ENCODE results near the genes EXOSC6 and VAC14.

DNA sequence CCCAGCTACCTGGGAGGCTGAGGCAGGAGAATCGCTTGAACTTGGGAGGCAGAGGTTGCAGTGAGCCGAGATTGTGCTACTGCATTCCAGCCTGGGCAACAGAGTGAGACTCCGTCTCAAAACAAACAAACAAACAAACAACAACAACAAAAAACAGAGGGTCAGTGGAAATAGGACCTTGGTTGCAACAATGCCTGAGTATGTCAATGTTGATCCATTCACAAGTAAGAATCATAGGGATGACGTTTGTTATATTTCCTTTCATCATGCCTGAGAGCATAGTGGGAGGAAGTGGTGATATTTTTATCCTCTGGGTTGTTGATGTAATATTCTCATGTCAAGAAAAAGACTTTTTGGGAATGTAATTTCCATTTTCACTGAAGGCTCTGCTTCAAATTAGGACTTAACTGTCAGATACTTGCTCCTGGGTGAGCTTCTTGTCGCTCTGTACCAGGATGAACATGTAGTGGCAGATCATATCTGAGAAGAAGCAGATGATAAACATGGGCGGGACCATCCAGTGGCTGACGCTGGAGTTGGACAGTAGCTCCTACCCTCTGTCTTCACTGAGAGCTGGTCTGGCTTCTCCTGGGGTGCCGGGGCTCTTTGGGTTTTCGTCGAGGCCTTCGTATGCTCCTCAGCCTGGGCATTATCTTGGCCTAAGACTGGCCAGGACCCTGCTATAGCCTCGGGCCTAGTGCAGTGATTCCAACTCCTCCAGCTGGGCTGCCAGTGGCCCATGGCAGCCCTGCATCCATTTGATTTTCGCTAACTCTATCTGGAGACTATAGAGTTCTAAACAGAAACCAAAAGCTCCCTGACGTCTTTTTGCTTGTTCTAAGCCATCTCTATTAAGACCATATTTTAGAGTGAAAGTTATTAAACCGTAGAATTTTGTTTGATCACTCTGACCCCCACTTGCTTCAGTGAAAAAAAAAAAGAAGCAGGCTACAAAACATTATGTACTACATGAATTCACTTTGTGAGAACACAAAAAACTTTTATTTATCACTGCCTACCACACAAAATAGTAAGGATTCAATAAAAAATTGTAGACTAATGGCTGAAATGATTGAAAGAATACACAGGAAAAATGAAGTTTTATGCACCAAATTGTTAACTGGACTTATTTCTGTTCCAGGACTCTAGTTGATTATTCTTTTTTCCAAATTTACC, 19.7 kb downstream of the CYB5B start:
- RRBS: no CpG with 5 or more reads among the region's 15 CpGs

DNA sequence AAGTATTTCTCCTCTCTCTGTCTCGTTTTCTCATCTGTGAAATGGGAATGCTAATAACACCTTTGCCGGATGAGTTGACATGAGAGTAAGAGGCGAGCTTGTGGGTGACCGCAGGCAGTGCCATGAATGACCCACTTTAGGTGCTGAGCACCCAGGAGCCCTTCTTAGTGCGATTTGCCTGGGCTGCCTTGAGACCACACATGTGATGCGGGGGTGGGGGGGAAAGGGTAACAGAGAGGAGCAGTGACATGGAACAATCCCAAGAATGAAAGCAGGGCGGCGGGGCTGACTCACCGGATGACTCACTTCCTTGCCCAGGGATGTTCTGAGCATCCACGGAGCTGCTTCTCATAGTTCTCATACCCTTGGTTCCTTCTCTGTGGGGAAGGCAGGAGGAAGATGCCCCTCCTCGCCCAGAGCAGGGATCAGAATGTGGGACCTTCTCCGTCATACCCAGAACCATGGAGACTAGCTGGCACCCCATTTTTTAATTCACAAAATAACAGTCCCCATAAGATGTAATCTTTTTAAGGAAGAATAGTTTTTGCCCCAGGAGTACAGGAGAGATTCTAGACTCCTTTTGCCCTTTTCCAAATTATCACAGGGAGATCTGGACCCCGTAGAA, 35.1 kb upstream of the NFAT5 start:
- RRBS: no CpG with 5 or more reads among the region's 13 CpGs

DNA sequence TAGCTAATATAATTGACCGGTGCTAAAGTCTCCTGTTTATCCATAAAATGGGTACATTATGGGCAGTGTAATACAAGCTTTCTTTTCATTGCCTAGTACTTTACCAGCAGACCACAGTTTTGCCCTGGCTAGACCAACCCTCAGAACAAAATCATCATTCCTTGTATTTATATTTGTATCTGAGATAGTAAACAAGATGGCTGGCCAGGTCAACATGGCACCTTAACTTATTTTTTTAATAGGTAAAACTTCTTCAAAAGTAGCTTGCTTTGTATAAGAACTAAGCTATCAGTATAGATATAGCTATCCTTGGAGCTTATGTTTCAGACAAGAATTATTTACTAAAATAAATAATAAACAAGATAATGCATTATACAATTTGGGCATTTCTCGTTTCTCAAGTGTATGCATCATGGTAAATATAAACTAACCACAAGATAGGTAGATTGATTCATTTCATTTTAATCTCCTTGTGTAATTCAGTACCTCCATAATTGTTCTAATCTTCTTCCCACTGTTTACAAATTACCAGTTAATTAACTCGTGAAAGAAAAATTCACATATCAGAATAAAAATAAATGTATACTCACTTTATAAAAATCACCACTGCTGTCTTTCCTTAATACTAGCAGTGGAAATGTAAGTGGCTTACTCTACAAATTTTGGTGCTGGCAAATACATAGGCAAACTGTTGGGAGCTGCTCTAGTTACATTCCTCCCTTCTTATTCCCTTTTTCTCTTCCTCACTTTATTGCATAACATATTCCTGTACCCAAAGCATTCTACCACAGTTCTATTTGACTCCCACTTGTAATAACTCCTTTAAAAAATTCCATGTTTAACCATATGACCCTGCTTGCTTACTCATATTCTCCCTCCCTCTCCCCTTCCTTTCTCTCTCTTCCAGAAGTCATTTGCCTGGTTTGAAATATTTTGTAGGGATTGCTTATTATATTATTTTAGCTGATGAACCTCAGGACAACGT, 23.0 kb downstream of the NQO1 start:
- RRBS: no CpG with 5 or more reads among the region's 4 CpGs

DNA sequence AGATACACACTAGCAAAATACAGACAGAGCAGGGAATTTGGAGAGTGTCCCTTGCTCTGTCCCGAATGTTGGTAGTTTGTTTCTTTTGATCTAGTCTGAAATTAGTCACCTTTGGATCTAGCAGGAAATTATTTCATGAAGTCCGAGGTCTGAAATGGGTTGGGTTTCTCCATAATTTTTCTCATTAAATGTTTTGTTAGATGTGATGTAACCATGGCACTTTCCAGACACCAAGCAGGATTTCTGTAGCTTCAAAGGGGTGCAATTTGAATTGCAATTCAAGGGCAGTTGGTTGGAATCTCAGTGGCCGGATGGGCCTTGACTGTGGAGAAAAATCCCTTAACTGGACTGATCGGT, 78.5 kb downstream of the WWP2 start:
- RRBS: no CpG with 5 or more reads among the region's 4 CpGs

GRCh38 chr16:69990269-69990637, 39.1 kb downstream of the CLEC18A start:
- RRBS: no CpG with 5 or more reads among the region's 9 CpGs

DNA sequence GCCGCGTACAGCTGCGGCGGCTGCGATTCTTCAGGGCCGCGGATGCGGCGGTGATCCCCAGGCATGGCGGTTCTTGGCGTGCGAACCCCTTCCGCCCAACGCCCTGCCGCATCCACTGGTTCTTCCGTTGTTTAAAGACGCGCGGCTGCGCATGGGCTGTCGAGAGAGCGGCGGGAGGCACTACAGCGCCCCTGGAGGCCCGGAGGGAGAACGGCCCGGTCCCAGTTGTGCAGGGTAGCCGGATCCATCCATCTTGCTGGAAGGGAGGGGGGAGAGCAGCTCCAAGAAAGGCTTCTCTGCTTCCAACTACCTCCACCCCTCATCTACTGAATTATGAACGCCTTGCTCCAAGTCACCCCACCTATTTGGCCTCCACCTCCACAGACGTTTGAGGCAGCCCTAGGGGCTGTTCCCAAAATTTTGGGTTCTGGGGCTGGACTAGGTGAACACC, at the start of gene EXOSC6:
TSS of gene EXOSC6 (minus strand) at position 105 of the 451 bp plus-strand sequence.
- RRBS: no CpG with 5 or more reads among the region's 30 CpGs

DNA sequence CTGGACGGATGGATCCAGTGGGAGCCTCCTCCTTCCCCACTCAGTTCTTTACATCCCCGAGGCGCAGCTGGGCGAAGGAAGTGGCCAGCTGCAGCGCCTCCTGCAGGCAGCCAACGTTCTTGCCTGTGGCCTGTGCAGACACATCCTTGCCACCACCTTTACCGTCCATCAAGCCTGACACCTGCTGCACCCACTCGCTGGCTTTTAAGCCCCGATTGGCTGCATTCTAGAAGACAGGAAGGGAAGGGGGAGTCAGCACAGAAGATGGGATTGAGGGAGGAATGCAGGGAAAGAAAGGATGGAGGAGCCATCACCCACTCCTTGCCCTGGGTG, 907 bp upstream of the EXOSC6 start:
- RRBS: no CpG with 5 or more reads among the region's 9 CpGs

- RRBS: 70% methylated on average over 3 of the region's 15 CpGs
Measured at GRCh38 chr16:70394768-70395435, 44.0 kb downstream of the ST3GAL2 start.

GRCh38 chr16:70433245-70433892, 5.5 kb downstream of the ST3GAL2 start:
- RRBS: no CpG with 5 or more reads among the region's 5 CpGs

DNA sequence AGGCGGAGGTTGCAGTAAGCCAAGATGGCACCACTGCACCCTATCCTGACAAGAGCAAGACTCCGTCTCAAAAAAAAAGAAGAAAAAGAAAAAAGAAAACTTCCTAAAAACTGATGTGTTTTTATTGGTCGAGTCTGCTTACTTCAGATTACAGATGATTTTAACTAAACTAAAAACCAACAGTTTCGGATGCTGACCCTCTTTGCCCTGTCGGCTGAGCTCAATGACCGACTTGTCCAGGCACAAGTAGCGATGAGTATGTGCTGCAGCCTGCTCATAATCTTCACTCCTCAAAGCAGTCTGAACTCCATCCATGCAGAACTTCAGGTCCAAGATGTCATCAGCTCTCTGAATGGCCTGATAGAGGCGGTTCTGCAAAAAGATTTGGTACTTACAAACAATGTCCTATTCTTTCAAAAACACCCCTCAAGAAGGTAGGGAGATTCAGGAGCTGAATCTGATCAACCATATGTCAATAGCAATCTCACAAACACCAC, 9.2 kb downstream of the COG4 start:
- RRBS: no CpG with 5 or more reads among the region's 8 CpGs

GRCh38 chr16:70561414-70562092, 37.9 kb downstream of the SF3B3 start:
- RRBS: no CpG with 5 or more reads among the region's 10 CpGs

DNA sequence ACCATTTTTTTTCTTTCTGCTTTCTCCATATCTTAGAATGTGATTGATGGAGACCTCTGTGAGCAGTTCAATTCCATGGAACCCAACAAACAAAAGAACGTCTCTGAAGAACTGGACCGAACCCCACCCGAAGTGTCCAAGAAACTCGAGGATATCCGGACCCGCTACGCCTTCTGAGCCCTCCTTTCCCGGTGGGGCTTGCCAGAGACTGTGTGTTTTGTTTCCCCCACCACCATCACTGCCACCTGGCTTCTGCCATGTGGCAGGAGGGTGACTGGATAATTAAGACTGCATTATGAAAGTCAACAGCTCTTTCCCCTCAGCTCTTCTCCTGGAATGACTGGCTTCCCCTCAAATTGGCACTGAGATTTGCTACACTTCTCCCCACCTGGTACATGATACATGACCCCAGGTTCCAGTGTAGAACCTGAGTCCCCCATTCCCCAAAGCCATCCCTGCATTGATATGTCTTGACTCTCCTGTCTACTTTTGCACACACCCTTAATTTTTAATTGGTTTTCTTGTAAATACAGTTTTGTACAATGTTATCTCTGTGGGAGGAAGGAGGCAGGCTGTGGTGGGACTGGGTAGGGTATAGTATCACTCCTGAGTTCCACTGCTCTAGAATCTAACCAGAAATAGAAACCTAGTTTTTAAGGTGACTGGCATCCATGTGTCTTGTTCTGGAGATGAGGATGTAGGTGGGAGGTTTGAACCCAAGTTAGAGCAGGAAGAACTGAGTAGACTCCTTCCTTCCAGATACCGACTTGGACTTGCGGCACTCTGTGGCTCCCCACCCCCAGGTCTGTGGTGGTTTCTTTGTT, 48.2 kb downstream of the SF3B3 start:
- RRBS: no CpG with 5 or more reads among the region's 10 CpGs

DNA sequence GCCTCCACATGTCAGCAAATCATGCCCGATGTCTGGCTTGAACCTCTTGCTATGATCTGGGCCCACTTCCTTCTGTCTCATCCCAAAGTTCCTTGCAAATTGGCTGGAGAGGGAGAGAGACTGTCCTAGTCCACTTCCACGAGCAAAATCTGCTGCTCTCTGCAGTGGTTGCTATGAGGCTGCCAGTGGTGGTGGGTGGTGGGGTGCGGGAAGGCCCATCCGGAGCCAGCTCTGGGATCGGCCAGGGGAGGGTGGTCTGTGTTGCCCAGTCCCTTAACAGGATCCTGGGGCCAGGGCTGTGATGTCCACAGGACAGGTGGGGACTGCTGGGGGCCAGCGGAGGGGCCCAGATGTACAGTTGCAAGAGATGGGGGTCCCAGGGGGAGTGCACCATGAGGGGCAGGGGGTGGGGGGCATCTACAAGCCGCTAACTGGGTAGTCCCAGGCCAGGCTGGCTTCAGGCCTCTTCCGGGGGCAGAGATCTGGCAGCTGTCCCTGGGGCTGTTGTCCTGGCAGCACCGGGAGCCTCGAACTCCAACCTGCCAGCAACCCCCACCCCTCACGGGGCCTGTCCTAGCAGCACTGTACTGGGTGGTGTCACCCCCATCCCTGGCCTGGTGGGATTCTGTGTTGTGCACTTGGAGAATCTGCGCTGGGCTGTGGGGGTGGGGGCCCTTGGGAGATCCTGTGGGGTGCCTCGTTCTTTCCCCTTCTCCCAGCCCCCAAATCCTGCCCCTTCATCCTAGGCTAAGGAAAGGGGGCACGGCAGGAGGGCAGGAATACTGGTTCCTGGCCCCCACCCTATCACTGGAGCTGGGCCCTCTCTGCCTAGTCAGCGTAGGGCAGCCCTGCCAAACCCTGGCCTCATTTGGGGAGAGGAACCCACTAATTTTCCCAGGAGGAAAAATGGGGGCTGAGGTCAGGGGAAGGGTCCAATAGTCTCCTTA, 1.6 kb downstream of the MTSS2 start:
- RRBS: 5% methylated on average over 2 of the region's 15 CpGs

- RRBS: no CpG with 5 or more reads among the region's 15 CpGs
Measured at GRCh38 chr16:70706712-70707726, 21.2 kb upstream of the MTSS2 start.

GRCh38 chr16:70729820-70730493, 44.1 kb upstream of the MTSS2 start:
- RRBS: no CpG with 5 or more reads among the region's 12 CpGs

GRCh38 chr16:70800168-70801519, at the start of gene VAC14:
Gene VAC14, minus strand, starts transcription at chr16:70801158.
- RRBS: 2% methylated on average over 14 of the region's 73 CpGs

- RRBS: 4% methylated on average over 2 of the region's 14 CpGs
Measured at GRCh38 chr16:71230242-71230567, 317 bp downstream of the HYDIN start.

DNA sequence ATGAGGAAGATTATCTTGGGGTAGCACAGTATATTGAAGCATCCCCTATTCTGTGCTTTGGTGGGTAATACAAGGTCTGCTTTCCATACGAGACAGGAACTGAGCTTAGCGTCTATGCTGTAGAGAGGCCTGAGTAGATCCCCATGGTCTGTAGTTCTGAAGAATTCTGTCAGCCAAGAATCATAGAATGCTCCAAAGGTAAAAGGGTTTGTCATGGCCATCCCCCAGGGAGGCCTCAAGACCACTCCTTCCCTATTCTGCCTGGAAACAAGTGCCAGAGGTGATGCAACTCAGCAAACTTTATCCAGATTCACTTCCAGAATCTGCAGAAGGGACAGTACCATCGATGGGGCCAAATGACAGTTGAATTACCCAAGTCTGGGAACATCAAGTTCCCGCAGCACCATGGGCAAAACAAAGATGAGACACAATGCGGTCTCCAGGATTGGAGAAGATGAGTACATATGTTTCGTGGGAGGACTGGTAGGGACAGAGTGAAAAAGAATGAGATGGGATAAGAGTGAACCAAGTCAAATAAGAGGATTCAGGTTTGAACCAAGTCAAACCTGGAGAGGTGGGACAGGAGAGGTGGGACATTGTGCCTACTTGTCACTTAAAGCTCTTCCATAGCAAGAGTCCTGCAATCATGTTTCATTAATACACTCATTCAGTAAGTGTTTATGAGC, 13.7 kb upstream of the TAT start:
- RRBS: no CpG with 5 or more reads among the region's 6 CpGs

DNA sequence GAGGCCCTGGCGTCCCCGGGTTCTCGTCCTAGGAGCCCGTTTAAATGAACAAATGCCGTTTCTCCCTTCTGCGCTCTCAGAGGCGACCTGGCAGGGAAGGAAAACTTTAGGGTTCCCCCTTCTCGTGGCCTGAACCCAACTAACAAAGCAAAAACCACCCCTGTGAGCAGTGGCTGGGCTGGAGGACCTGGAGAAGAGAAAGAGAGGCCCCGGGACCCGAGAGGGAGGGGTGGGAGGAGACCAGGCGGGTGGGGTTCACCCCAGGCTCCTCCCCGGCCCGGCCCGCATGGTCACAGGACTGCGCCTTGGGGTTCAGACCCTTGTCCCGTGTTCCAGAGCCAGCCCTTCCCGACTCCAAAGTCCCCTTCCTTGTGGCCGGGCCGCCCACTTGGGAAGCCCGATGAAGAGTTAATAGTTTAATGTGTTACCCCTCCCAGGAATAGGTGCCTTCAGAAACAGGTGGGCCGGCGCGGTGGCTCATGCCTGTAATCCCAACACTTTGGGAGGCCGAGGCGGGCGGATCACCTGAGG, 841 bp downstream of the MARVELD3 start:
- RRBS: 7% methylated on average over 12 of the region's 26 CpGs

DNA sequence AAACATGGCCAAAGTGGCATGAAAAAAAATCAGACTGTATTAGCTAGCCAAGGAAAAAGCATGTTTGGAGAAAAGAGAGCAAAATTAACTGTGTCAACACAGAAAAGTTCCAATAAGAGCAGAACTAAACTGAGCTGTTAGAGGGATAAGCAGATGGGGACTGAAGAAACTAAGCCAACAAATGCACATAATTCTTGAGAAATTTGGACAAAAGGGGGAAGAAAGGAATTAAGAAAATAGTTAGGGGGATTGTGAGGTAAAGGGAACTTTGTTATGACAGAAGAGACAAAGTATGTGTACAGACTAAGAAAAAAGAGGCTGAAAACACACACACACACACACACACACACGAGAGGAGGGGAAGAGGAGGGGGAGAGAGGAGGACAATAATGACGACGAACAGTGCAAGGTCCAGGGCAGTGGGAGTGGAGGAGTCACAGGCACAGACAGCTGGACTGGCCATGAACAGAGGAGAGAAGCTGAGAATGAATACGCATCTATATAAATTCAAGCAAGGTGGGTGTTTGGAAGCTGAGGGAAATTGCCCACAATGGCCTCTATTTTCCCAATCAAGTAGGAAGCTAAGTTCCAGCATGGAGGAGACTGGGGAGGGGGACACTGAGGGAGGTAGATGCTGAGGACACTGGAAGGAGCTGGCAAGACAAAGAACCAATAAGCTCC, 44.5 kb downstream of the MARVELD3 start:
- RRBS: no CpG with 5 or more reads among the region's 4 CpGs